ENCODE results near the genes MXRA7 and MGAT5B.

GRCh38 chr17:76710852-76712007 lies at the start of gene MXRA7:
Gene MXRA7 (minus strand): TSS chr17:76710965.
- PRO-cap: bidirectional peak, plus-strand start at chr17:76711099, minus-strand start at chr17:76710965; unidirectional peak, minus-strand start at chr17:76711616

DNA sequence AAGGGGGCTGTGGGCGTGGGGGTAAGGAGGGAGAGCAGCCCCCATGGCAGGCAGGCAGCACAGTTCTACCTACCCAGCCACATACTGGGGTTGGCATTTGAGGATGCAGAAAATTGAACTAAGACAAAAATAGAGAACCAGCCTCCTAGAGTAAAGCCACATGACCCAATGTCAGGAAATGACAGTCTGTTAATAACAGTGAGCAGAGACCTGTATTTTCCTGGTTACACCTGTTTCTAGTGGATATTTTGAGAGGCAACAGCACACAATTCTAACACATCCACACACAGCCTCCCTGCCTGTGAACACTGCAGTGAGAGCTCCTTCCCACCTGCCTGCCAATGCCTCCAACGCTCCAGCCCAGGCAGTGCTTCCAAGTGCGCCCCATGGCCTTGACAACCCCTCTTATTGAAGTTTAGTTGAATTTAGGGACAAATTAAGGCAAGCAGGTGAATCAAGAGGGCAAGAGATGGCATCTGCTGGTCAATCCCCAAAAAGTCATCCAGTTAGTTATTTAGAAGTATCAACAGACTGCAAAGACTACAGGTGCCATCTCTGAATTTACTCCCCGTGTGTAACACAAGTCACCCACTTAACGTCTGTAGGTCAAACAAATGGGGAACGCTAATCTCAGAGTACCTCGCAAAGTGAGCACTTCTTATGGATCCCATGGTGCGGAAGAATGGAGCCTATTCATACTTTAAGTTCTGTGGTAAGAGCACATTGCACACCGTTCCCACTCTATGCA lies 4.7 kb upstream of the MXRA7 start:
- PRO-cap: no peak

DNA sequence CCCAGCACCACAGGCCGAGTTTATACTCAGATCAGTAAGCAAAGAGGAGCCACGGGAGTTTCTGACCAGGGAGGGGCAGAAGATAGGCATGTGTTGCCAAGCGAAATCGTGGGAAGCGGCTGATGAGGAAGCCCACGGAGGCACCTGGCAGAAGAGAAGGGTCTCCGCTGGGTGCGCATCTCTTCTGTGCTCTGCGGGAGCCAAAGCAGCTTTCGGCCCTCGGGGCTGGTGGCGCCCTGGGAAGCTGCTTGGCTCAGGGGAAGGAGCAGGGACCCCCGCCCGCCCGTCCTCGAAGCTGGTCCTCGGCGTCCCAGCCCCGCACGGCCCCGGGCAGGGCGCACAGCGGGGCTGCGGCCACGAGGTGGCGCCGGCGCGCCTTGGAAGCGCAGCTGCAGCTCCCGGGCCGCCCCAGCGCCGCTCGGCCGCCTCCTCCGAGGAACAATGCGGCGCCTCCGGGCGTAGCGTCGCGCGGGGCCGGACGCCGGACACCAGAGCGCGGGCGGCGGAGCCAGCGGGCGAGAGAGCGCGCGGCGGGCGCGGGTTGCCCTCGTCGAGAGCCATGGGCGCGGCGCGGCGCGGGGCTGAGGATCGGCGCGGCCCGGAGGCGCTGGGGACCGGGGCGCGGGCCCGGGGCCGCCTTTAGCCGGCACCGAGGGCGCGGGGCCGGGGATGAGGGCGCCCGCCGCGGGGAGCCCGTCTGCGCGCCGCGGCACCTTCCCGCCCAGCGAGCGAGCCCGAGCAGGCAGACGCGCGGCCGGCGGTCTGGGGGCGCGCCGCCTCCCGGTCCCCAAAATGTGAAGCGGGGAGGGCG lies at the start of gene MGAT5B:
Gene MGAT5B (plus strand): TSS at position 417 of the 811 bp plus-strand sequence.
- PRO-cap: unidirectional peak, plus-strand start at position 488 of the sequence

GRCh38 chr17:76969439-76969810 lies 101.2 kb downstream of the MGAT5B start:
- PRO-cap: no peak

DNA sequence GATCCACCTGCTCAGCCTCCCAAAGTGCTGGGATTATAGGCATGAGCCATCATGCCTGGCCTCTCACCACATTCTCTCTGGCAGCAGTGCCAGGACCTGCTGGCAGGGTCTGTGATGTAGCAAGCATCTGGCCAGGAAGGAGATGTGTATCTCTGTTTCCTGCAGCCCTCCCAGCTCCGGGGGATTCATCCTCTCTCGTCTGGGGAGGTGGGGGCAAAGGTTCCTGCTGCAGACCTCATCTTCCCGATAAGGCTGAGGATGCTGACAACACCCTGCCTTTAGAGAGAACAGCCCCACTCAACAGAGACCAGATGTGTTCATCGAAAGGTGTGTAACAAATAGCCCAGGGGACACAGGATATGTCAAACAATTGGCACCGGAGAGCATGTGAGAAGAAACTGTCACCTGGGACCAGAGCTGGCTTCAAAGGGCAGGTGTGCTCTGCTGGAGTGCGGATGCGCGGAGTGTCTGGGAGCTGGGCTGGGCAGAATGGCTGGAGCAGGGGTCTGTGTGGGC lies 54.8 kb upstream of the SEC14L1 start:
- PRO-cap: no peak

- PRO-cap: no peak
Measured at GRCh38 chr17:77096679-77097273, 44.0 kb upstream of the SEC14L1 start.

GRCh38 chr17:77139791-77140195 lies 976 bp upstream of the SEC14L1 start:
- PRO-cap: no peak

- PRO-cap: bidirectional peak, plus-strand start at chr17:77145815, minus-strand start at chr17:77145683
Measured at GRCh38 chr17:77145508-77146714, 5.1 kb downstream of the SEC14L1 start.

DNA sequence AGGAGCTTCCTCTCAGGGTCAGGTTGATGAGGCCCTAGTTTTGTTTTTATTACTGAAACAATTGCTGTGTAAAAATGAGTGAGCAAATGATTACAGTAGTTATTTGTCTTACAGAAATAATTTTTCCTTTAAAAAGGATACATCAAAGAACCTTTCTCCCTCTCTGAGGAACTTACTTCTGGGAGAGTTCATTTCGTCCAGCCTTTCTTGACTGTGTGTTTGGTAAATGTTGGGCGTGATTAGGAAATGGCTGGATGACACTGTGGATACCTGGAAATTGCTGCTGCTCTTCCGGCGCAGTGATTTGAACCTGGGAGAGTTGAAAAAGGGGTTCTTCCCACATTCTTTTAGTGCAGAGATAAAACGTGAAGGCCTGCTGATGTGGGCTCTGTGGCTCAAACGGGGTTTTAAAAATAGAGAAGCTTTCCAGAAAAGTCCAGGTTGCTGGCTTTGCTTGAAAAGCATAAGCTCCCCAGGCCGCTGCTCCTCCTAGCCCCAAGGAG lies 41.7 kb downstream of the SEC14L1 start:
- PRO-cap: no peak

GRCh38 chr17:77195970-77196494 lies 55.3 kb downstream of the SEC14L1 start:
- PRO-cap: no peak

DNA sequence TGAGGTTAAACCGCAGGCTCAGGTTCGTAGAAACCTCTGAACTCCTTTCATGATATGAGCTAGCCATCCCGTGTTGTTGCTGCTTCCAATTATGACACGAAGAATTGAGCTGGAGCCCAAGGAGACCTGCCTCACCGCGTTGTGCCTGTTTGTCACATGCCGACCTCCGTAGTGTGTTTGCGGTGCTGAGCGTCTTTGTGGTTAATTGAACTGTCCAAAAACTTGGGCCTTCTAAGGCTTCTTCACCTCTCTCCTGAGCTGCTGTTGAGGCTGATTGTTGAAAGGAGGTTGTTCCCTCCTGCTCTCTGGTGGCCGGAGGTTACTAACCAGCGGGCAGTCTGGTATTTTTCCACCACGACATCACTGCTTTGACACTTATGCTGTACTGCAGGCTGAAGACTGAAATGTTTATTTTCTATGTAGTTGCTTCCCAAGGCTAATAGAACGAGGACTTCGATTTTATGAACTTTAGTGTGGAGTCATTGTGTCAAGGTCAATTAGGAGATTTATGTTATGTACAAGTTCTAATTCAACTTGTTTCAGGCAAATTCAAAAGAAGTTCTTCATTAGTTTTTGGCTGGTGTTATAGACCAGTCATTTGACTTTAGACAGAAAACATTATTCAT lies 67.6 kb downstream of the SEC14L1 start:
- PRO-cap: no peak

DNA sequence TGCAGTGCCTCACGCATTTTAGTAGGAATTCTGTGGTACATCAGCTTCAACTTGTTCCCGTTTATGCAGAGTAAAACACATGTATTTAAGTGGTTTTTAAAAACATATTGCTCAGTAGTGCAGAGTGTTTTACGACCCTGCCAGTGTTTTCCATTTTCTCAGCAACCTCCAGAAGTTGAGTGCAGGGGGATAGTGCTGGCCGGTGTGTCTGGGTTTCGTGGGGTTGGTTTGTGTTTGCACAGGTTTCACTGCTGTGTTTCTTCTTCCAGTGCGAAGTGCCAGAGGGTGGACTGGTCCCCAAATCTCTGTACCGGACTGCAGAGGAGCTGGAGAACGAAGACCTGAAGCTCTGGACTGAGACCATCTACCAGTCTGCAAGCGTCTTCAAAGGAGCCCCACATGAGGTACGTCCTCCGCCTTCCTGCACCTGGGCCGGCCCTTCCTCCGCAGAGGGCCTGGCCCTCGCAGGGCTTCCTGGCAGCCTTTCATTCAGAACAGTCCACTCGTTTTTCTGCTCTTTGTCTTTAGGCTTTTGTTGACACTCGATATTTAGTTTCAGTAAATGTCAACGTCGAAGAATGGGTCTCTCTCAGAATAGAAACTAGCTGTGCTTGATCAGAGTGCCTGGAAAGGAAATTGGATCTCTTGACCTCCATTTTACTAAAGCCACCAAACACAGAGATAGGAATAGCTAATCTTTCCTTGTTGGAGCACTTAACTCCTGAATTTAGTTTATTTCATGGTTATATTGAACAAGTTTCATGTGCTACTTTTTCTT lies 68.5 kb downstream of the SEC14L1 start:
- PRO-cap: no peak

DNA sequence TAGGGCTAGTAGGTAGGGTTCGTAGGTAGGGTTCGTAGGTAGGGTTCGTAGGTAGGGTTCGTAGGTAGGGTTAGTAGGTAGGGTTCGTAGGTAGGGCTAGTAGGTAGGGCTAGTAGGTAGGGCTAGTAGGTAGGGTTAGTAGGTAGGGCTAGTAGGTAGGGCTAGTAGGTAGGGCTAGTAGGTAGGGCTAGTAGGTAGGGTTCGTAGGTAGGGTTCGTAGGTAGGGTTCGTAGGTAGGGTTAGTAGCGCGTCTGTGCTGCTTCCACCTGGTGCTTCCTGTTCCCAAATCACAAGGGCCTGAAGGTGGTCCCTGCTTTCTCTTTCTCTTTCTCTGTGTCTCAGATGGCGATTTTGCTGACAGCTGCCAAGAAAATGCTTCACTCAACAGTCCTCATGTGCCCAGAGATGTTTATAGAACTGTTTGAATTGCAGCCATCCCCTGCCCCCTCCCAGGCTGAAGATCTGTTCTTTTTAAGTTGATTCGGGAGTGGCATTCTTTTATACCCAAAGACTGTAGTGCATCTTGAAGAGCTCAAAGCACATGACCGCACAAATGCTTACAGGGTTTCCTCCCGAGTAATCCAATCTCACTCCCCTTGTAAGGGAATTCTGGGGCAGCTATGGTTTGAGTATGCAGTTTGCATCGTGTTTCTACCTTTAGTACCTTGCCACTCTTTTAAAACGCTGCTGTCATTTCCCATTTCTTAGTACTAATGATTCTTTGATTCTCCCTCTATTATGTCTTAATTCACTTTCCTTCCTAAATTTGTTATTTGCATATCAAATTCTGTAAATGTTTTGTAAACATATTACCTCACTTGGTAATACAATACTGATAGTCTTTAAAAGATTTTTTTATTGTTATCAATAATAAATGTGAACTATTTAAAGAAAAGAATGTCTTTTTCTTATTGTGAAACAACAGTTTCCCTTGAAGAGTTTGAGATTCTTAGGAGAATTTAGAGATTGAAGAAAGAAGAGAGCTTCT lies 64.8 kb upstream of the SEPTIN9 start:
- PRO-cap: no peak

GRCh38 chr17:77227150-77228134 lies 53.9 kb upstream of the SEPTIN9 start:
- PRO-cap: unidirectional peak, minus-strand start at chr17:77227671

DNA sequence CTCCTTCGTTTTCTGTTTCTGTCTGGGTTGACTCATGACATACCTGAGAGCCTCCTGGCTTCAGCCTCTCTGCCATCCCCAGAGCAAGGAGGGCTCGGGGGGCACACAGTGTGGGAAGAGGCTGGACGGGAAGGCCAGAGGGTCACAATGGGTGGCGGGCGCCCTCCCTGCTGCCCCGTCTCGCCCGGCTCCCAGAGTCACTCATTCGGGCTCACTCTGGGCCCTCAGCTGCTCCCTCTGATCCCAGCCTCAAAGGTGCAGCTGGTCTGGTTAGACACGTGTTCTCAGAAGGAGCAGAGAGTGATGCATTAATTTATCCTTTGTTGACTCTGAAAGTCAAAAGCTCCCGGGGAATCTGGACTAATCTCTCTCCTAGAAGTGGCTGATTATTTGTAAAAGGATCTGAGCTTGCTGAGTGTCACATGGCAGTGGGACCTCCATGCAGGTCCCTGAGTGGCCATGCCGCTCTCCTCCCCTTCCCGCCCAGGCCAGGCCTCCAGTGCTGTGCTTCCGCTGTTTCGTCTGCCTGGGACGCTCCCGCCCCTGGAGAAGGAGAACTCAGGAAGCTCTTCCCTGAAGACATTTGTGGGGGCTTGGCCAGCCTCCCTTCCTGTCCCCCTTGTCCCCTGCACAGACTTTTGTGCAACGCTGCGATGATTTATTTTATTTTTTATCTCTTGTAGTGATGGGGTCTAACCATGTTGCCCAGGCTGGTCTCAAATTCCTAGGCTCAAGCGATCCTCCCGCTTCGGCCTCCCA lies 52.9 kb upstream of the SEPTIN9 start:
- PRO-cap: no peak

GRCh38 chr17:77255329-77255923 lies 25.9 kb upstream of the SEPTIN9 start:
- PRO-cap: no peak

- PRO-cap: no peak
Measured at GRCh38 chr17:77288704-77289282, 7.5 kb downstream of the SEPTIN9 start.

DNA sequence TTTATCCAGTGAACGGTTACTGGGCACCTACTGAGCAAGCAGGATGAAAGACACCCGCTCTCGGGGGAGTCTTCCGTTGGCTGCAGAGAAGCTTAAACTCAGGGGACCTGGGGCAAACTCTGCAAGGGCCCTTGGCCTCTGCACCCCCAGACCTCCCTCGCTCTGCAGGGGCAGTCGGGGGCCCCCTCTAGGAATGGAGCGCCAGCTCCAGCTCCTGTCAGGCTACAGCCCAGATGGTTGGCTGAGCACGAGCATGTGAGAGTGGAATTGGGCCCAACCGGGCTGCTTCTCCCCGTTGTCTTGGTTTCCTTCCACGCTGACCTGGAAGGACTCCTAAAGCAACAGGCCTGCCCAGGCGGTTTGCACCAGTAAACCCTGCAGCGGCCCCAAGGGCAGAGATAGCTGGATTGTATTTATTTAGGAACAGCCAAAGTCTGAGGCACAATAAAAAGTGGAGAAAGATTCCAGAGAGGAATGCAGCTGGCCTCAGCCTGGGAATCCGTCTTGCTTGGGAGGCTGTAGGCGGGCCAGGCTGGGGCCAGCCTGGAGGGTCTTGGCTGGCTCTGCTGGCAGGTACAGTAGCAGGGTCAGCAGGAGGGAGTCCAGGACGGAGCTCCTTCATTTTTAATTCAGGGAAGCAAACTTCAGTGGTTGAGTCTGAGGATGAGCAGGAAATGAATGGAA lies 31.9 kb downstream of the SEPTIN9 start:
- PRO-cap: no peak

GRCh38 chr17:77375033-77375438 lies 93.7 kb downstream of the SEPTIN9 start:
- PRO-cap: no peak

DNA sequence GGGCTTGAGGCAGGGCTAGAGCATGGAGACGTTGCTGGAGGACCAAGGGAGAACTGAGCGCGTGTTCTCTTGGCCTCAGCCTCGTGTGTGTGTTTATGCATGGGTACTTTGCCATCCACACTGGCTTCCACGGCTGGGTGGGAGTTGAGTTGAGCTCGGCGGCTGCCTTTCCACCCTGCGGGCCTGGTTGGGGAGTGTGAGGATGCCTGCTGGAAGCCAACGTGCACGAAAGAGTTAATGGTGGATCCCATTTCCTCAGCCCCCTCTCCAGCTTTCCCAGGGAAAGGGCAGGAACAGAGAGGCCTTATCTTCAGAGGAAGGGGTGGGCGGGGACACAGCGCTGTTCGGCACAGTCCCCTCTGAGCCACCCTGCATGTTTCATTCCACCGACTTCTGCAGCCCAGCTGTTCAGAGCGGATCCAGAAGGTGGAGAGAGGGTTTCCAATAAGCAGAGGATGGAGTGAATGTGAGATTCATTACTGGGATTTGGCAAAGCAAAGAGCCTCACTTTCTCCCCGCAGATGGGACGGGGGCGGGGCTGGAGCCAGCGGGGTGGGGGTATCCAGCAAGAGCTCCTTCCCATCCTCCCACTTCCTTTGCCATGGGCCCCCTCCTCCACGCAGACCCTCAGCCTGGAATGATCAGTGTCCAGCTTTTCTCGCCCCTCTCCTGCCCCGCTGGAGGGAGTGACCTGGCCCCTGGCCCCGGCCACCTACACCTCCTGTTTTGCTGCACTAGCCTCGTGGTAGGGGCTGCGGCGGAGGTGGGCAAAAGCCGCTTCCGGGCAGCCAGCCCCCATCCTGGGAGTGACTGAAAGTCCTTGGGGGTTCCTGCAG lies 154.9 kb downstream of the SEPTIN9 start:
- PRO-cap: no peak